ENCODE data around the genes PMFBP1, LDHD and CTRB1.

- PRO-cap, result no peak
- RRBS, result no CpG with 5 or more reads among the region's 1 CpG
Observed at GRCh38 chr16:72126465-72126700, 32.7 kb downstream of the DHX38 start.

- PRO-cap, result no peak
- RRBS, result no CpG with 5 or more reads among the region's 7 CpGs
Observed at GRCh38 chr16:72172081-72172828, at the start of gene PMFBP1. Gene PMFBP1 (minus strand): TSS chr16:72172155.

DNA sequence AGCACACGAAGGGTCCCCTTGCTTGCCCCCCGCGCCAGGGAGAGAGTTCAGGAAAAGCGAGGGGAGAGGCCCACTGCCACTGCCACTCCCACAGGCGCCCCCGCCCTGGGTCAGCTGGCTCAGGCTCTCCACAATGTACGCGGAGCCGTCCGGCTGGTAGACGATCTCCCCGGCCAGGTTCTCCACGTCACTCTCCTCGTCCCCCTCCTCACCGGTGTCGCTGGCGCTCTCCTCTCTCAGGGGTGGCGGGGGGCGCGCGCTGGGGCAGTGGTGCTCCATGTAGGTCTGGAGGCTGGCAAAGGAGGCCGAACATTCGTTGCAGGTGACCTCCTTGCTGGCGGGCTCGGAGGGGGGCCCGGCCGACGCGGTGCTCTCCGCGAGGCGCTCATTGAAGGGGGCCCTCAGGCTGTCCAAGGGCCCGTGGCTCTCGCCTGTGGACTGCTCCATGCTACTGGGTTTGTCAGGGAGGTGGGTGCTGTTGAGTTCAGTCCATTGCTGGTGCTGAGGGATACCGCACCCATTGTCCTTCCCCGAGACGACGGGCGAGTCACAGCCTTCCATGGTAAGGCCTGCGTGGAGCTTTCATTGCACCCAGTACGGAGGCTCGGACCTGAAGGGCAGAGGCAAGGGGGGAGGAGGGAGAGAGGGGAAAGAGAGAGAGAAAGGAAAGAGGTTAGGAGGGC is 88.2 kb downstream of the ZFHX3 start:
- PRO-cap, result no peak
- RRBS, result 100% methylated on average over 3 of the region's 42 CpGs

GRCh38 chr16:73019327-73019999 is 28.5 kb downstream of the ZFHX3 start:
- PRO-cap, result no peak
- RRBS, result no CpG with 5 or more reads among the region's 21 CpGs

DNA sequence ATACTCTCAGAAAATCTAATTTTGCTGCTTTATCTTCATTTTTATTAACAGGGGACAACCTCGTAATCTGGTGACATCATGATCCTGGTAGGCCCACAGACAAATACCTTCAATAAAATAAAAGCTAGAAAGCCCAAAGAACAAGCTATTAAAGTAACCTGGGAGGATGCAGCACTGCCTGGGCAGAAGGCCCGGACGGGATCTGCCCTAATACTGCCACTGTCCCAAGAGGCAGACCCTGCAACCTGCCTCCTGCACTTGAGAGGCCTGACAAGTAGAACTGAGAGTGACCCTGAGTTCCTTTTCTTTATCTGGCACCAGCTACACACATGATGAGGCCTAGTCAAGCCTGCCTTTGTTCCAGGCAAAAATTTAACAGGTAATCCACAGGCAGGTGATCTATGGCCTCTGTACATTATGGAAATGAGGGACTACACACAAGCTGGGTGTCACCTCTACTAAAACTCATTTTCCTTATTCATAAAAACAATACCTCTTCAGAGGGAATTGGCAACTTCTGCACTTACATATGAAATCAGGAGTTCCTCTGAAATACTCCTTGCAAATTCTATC is 2.2 kb upstream of the ZFHX3 start:
- PRO-cap, result unidirectional peak, minus-strand start at position 282 of the sequence
- RRBS, result no CpG with 5 or more reads among the region's 3 CpGs

GRCh38 chr16:73149444-73149679 is 101.4 kb upstream of the ZFHX3 start:
- PRO-cap, result no peak
- RRBS, result no CpG with 5 or more reads among the region's 6 CpGs

- PRO-cap, result no peak
- RRBS, result no CpG with 5 or more reads among the region's 4 CpGs
Observed at GRCh38 chr16:73157812-73158312, 109.9 kb upstream of the ZFHX3 start.

- PRO-cap, result no peak
- RRBS, result no CpG with 5 or more reads among the region's 5 CpGs
Observed at GRCh38 chr16:73166794-73167529, 119.0 kb upstream of the ZFHX3 start.

DNA sequence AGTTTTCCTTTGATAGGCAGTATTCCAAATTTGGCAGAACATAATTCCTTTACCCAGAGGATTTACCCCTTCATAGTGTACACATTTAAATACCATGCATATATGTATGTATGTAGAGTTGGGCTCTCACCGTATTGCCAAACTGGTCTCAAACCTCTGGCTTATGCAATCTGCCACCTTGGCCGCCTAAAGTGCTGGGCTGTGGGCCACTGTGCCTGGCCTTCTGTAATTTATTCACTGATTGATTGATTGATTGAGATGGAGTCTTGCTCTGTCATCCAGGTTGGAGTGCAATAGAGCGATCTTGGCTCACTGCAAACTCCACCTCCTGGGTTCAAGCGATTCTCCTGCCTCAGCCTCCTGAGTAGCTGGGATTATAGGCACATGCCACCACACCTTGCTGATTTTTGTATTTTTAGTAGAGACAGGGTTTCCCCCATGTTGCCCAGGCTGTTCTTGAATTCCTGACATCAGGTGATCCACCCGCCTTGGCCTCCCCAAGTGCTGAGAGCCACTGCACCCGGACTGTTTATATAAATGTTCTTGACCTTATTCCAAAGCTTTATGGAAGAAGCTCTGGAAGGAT is 14.9 kb downstream of the GLG1 start:
- PRO-cap, result no peak
- RRBS, result no CpG with 5 or more reads among the region's 6 CpGs

GRCh38 chr16:74607335-74607830 is 469 bp upstream of the GLG1 start:
- PRO-cap, result bidirectional peak, plus-strand start at chr16:74607489, minus-strand start at chr16:74607436
- RRBS, result 3% methylated on average over 2 of the region's 10 CpGs

- PRO-cap, result no peak
- RRBS, result no CpG with 5 or more reads among the region's 7 CpGs
Observed at GRCh38 chr16:74621995-74622797, 15.3 kb upstream of the GLG1 start.

GRCh38 chr16:74665873-74666199 is 841 bp downstream of the RFWD3 start:
- PRO-cap, result no peak
- RRBS, result no CpG with 5 or more reads among the region's 6 CpGs

DNA sequence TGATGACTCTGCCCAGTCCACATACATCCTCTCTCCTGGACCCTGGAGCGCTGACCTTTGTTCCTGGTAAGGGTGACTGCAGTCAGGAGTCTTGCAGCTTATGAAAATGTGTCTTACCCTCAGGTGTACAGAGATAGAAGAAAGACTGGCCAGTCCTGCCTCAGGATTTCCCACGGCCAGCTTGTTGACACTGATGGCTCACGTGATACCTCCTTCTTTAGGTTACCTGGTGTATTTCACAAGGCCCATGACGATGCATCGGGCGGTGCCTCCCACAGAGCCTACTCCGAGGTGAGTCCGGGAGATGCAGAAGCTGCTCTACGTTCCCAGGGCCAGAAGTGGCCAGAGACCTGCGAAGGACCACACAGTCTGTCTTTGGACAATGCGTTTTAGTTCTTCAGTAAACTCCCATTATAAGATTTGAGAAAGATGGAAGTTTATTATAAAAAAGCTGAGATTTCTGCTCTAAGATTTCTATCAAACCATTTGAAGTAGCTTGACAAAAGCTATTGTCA is 69.0 kb upstream of the FA2H start:
- PRO-cap, result unidirectional peak, plus-strand start at position 282 of the sequence
- RRBS, result no CpG with 5 or more reads among the region's 11 CpGs

- PRO-cap, result no peak
- RRBS, result no CpG with 5 or more reads among the region's 4 CpGs
Observed at GRCh38 chr16:74962343-74963025, 22.4 kb downstream of the WDR59 start.

DNA sequence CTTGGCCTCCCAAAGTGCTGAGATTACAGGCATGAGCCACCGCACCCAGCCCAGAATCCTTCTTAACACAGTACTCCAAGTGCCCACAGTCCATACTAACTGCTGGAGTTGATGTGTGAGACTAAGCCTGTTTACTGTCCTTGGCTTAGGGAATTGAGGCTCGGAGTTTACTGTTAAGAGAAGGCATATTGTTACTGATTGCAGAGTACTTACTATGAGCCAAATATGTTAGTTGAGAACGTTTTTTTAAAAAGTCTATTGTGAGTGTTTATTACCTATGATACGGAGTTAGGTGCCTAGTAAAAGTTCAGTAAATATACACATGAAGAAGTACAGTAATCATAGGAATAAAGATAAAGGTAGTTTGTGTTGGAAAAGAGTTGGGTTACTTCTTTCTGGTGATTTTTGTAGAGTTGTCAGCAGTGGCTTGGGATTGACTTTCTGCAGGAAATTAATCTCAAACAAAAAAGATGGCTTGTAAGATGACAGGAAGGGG is 25.3 kb downstream of the ZNRF1 start:
- PRO-cap, result no peak
- RRBS, result no CpG with 5 or more reads among the region's 4 CpGs

- PRO-cap, result no peak
- RRBS, result no CpG with 5 or more reads among the region's 3 CpGs
Observed at GRCh38 chr16:75044900-75045205, 46.0 kb downstream of the ZNRF1 start.

- PRO-cap, result no peak
- RRBS, result no CpG with 5 or more reads among the region's 6 CpGs
Observed at GRCh38 chr16:75070003-75070558, 46.5 kb downstream of the LDHD start.

DNA sequence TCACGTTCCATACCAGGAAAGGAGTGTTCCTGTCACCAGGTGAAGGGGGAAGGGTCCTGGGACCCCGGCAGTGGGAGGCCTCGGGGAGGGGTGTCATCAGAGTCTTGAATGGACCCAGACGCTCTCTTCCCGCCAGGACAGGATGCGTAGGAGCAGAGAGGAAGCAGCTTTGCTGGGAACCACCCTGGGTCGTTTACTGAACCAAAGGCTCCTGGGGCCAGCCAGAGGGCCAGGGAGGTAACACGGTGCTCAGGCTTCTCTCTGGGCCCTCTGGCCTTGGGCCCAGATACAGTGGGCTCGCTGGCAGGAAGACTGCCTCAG is 4.7 kb downstream of the LDHD start:
- PRO-cap, result no peak
- RRBS, result no CpG with 5 or more reads among the region's 9 CpGs

DNA sequence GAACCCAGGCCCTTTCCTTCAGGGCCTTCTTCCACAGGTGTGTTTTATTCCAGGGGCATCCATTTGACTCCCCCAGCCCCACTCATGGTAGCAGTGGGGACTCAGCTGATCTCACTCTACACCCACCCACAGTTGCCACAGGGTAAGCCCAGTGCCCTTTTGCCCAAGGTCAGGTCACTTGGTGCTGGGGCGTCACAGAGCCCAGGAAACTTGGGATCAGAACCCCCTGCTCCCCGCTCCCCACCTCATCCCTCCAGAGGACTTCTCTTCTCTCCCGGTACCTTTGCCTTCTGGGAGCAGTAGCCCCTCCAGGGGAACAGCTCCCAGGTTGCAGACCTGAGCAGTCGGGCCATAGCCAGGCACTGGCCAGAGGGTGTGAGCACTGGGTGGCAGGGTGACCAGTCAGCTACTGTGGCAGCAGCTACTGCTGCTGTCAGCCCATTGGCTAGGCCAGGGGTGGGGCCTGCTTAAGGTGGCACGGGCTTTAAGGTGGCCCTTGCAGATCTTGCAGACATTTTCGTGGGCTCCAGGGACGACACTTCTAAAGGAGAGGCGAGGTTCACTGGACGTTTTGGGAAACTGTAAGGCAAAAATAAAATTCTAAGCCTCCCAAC is at the start of gene LDHD:
TSS of gene LDHD (minus strand) at position 413 of the 614 bp plus-strand sequence.
- PRO-cap, result bidirectional peak, plus-strand start at position 511 of the sequence, minus-strand start at position 364 of the sequence
- RRBS, result no CpG with 5 or more reads among the region's 9 CpGs

- PRO-cap, result no peak
- RRBS, result no CpG with 5 or more reads among the region's 23 CpGs
Observed at GRCh38 chr16:75218265-75219495, at the start of gene CTRB1. Gene CTRB1 (plus strand): TSS chr16:75218988.

All from Caco-2 (cell line).